Sciatic nerve (tissue), 1 donor: ENCODE measurements around the genes TIAM2 and TFB1M.

GRCh38 chr6:154995164-154996207 is at the start of gene TIAM2:
Gene TIAM2 (plus strand): TSS chr6:154995315.
- PRO-cap: unidirectional peak, plus-strand start at chr6:154995265

DNA sequence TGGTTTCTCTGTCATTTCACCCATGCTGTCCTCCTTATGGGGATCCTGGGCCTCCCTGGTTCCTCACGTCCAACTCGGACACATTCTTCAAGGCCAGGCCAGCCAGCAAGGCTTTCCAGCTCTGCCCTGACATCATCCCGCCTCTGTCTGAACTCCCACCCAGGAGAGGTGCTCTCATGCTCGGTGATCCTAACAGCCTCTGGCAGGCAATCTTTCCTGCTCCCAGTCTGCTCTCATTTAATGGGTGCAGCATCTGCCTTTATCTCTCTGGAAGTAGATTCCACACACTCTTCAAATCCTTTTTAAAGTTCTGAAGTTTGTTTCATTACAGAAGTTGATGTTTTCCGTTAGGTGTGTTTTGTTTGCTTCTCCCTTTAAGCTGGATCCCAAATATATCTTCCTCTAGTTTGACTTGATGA is 83.4 kb downstream of the TIAM2 start:
- PRO-cap: no peak

GRCh38 chr6:155185576-155186029 is 78.2 kb upstream of the CLDN20 start:
- PRO-cap: no peak

DNA sequence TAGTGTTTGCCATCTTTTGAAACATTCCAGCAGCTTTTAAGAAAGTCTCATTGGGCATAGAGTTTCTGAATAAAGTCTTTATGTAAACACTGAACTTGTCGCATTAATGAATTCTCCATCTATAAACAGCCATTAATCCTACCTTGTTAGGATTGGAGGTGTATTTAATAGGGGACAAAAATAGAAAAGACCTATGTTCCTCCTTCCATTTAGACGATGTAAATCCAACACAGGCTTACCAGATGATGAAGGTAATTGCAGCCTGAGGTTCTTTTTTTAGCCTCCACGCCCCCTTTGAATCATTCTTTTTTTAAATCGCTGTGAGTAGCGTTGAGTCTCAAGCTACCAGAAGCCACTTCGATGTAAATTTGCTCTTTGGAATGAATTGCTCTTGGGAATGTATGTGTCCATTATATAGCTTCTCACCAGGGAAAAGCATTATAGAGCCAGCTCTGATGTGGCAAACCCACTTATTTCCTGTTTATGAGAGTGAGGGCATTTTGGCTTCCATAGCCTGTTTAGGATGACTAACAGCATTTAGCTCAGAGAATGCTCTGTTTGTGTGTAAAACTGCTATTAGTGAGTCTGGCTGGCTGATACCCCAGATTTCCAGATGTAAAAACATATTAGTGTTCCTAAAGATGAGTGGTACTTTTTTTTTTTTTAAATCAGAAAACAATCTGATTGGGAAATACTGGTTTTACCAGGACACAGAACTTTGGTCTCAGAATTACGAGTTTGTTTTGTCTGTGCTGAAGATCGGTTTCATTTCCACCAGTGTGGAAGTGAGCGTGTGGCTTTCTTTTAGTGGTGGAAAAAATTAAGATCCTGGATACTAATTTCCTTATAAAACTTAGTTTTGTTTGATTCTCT is 74.9 kb upstream of the CLDN20 start:
- PRO-cap: no peak

GRCh38 chr6:155216574-155217234 is 47.1 kb upstream of the CLDN20 start:
- PRO-cap: no peak

- PRO-cap: bidirectional peak, plus-strand start at chr6:155248168, minus-strand start at chr6:155248043
Measured at GRCh38 chr6:155247620-155248300, 16.1 kb upstream of the CLDN20 start.

DNA sequence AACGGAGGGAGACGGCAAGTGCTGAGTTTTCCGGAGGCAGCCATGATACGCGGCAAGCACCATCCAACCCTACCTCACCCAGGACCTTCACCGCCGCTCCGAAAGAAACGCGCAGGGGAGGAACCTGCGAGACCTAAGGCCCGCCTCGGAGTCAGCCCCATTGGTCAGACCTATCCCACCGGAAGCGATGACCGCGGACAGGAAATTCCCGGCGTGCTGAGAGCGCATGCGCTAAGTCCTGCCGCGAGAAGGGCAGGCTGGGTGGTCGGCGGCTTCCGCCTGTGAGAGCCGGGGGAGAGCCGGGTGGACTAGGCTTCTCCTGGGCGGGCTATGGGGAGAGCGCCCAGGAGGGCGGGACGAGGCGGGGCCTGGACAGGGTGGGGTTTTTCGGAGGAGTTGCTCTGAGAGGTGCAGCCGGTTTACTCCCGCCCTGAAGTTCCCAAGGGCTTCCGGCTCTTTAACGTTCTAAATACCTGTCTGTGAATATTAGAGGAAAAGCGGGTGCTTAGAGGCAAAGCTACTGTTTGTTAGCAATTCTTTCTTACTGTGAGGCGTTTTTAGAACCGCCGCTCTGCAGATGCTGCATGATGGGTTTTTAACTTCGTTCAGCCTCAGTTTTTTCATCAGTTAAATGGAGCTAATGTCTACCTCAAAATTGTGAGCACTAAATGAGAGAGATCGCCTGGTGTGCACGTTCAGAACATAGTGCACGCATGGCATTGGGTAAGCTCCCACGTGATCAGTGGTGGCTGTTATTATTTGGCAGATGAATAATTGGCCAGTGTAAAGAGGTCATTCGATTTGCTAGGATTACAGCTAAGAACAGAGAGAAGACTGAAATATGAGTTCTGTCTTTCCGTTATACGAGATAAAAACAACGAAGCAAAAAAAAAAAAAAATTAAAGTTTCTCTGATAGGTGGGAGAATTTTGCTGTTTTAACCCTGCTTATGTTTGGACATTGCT is at the start of gene TFB1M:
Gene TFB1M, minus strand, starts transcription at position 100 of the 964 bp plus-strand sequence.
- PRO-cap: bidirectional peak, plus-strand start at position 234 of the sequence, minus-strand start at position 100 of the sequence

DNA sequence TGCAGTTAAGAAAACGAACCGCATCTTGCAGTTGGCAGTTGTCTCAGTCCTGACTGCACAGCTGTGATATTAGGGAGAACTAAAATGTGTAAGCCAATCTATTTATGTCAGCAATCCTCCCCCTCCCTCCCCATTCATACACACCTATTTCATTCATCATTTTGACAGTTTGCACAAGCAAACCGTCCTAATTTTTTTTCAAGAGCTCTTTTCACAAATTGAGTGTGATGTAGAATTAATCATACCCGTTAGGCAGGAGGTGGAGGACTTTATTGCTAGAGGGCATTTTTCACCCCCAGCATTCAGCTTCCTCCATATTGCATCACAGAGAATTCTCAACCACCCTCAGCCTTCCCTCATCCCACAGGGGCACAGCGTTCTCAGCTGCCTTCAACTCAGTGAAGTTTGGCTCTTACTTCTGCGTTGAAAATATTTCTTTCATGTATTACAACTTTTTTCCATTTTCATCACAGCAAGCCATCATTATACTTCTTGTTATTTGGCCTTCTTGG is 37.5 kb downstream of the NOX3 start:
- PRO-cap: bidirectional peak, plus-strand start outside the sequence, minus-strand start at position 400 of the sequence

DNA sequence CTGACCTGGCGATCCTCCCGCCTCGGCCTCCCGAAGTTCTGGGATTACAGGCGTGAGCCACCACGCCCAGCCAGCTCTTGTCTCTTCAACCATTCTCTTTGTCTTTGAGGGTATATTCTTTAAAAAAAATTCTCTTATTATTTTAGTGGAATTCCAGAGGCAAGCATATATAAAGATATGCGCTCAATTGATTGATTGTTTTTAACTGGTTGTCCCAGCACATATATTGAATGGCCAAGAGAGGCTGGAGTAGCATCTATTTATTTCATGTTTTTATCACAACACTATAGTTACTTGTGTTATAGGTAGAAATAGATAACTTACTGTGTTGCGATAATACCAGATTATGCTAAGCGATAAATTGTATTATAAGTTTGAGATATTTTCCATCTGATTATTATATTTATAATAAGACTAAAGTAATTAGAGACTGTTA is 379.3 kb upstream of the NOX3 start:
- PRO-cap: unidirectional peak, plus-strand start at position 149 of the sequence

DNA sequence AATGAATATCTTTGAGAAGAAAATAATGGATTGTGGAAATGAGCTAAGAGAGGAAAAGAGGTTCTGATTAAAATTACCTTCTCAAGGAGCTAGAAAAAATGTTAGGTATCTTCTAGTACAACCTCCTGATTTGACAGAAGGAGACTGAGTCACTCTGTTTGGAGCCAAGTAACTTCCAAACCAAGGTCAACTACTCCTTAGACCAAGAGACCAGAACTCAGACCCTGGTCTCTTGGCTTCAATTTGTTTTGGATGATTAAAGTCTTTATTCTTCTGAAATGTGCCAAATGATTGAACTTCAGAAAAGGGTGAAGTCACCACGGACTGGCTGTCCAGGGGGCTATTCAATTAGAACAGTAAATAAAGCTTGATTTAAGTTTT is 602.2 kb upstream of the ARID1B start:
- PRO-cap: no peak

DNA sequence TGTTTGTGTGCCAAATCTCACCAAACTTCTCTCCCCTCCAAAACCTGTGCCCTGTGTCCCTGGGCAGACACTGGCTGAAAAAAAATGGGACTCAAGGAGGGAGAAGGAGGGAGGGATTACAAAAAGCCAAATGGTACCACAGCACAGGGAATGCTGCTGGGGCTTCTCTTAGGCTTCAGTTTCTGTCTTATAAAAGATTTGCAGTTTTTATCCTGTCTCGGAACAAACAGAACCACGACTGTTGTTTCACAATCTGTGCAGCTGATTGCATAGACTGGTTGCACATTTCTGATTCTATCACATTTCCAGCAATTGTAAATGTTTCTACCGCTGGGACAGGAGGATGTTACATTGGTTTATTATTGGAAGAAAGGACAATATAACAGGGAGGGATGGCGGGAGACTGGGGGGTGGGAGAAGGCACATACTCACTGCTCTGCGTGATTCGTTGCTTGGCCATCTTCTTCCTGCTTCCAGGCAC is 73.5 kb upstream of the ARID1B start:
- PRO-cap: unidirectional peak, minus-strand start at position 184 of the sequence

GRCh38 chr6:156718692-156719110 is 58.5 kb upstream of the ARID1B start:
- PRO-cap: no peak

- PRO-cap: no peak
Measured at GRCh38 chr6:156720514-156720944, 56.6 kb upstream of the ARID1B start.

DNA sequence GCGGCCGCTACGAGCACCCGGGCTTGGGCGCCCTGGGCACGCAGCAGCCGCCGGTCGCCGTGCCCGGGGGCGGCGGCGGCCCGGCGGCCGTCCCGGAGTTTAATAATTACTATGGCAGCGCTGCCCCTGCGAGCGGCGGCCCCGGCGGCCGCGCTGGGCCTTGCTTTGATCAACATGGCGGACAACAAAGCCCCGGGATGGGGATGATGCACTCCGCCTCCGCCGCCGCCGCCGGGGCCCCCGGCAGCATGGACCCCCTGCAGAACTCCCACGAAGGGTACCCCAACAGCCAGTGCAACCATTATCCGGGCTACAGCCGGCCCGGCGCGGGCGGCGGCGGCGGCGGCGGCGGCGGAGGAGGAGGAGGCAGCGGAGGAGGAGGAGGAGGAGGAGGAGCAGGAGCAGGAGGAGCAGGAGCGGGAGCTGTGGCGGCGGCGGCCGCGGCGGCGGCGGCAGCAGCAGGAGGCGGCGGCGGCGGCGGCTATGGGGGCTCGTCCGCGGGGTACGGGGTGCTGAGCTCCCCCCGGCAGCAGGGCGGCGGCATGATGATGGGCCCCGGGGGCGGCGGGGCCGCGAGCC is 1.4 kb downstream of the ARID1B start:
- PRO-cap: bidirectional peak, plus-strand start at position 426 of the sequence, minus-strand start at position 250 of the sequence

- PRO-cap: no peak
Measured at GRCh38 chr6:156826158-156826972, 49.2 kb downstream of the ARID1B start.

GRCh38 chr6:156827359-156827755 is 50.2 kb downstream of the ARID1B start:
- PRO-cap: no peak

- PRO-cap: no peak
Measured at GRCh38 chr6:156982705-156983314, 205.6 kb downstream of the ARID1B start.

- PRO-cap: no peak
Measured at GRCh38 chr6:157033139-157033924, 256.2 kb downstream of the ARID1B start.

- PRO-cap: no peak
Measured at GRCh38 chr6:157086426-157087141, 236.7 kb downstream of the TMEM242 start.

GRCh38 chr6:157097430-157097941 is 225.8 kb downstream of the TMEM242 start:
- PRO-cap: no peak